Pulmonary lymph node (tissue), 1 donor: ENCODE results near the gene NPIPA2.

GRCh38 chr16:14301184-14301805 lies 230.2 kb downstream of the MRTFB start:
- PRO-cap: unidirectional peak, plus-strand start at chr16:14301392

DNA sequence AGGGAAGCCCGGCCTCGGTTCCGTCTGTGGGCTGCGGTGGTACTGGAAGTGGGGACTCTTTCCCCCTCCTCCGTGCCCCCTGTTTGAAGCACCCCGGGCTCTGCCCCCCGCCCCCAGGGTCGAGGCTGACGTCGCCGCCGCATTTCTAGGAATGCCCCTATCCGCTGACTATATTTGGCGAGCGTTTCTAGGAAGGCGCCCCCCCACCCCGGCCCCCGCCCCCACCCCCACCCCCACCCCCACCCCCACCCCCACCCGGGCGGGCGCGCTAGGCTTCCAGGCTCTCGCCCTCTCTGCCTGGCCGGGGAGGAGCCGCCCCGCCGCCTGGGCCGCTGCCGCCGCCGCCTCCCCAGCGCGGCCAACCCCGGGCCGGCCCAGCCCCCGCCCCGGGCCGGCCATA lies 230.7 kb downstream of the MRTFB start:
- PRO-cap: bidirectional peak, plus-strand start outside the sequence, minus-strand start at position 295 of the sequence

DNA sequence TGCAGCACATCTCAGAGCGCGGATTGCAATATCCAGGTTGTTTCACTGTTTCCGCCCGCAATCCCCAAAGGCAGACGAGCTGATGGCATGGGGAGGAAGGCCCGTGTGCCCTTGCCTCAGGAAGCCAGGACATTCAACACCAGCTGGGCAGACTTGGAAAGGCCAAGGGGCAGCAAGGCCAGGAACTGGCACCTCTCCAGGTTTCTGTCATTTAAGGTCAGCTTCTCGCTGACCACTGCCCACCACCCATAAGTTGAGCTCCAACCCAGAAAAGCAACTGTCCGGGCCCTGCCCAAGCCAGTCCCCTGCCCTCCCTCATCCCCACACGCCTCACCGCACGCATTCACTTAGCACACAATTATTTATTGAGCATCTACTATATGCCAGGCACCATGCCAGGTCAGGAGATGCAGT lies 274.7 kb downstream of the MRTFB start:
- PRO-cap: no peak

DNA sequence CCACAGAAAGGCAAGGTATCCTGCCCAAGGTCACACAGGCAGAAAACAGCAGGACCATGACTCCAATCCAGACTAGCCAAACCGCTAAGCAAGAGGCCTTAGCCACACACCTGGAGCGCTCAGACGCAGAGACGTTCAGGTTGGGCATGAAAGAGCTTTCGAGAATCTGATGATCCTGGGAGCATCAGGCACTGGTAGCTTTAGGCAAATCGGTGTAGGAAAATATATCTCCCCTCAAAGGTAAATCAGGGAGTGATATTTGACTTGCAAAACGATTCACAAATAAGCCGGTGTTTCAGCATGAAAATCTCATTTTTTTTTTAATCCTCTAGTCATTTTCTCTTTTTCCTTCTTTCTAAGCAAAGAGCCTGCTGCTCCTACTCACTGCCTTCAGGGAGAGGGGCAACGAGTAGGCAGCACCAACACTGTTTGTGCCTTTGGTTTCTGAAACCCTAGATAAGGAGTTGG lies 279.0 kb downstream of the MRTFB start:
- PRO-cap: unidirectional peak, minus-strand start at position 200 of the sequence

GRCh38 chr16:14405388-14406091 lies 224.5 kb downstream of the PARN start:
- PRO-cap: no peak

GRCh38 chr16:14490193-14490851 lies 139.7 kb downstream of the PARN start:
- PRO-cap: no peak

GRCh38 chr16:14635406-14636090 lies 2.8 kb downstream of the BFAR start:
- PRO-cap: no peak

DNA sequence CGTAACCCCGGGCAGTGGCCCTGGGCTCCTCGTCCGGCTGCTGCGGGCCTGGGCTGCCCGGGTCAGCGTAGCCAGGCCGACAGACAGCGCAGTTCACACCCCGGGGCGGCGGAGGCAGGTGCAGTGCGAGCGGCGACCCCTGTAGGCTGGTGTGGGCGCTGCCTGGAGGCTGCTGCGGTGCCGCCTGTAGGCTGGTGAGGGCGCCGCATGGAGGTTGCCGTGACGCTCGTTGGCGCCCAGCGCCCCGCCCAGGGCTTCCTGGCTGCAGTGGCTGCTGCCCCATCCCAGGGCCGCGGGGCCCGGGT lies at the start of gene NPIPA2:
Gene NPIPA2 (plus strand): TSS at position 251 of the 305 bp plus-strand sequence.
- PRO-cap: no peak

DNA sequence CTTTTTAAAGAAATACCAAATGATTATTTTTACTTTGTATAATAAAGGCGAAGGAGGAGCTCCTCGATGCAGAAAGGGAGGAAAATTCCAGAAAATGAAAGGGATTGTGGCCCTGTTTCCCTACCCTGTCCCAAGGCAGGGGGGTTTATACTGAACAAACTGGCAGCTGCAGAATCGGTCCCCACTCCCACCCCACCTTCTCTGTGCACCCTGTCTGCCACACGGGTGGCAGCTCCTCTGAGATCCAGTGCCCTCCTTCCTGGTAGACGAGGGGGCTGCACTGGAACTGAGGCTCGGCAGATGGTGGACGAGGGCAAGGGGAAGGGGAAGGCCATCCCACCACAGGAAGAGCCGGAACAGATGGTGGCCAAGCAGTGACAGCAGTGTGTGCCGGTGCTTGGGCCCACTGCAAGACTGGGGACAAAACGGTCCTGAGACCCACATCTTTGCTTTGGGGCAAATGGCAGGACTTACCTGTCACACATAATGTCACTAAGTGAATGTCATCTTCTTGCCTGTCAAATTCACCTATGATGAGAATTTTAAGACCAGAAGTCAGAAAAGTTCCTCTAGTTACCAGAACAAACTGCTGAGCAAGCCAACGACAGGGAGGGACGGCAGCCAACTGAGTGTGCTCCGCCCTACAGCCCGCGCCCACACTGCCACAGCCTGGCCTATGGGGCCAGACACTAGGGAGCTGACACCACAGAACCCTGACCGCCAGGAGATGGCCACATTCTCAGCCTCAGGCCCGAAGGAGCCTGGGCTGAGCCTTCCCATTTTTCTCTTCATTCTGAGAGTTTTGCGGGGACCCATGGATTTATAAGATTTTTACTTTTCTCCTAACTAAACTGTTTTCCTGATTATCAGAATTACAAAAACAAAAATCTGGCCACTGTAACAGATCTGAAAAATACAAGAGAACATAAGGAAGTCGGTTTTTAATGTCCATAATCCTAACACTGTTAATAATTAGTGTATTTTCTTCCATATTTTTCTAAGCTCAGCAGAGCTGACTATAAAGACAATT lies 14.4 kb downstream of the NTAN1 start:
- PRO-cap: no peak

DNA sequence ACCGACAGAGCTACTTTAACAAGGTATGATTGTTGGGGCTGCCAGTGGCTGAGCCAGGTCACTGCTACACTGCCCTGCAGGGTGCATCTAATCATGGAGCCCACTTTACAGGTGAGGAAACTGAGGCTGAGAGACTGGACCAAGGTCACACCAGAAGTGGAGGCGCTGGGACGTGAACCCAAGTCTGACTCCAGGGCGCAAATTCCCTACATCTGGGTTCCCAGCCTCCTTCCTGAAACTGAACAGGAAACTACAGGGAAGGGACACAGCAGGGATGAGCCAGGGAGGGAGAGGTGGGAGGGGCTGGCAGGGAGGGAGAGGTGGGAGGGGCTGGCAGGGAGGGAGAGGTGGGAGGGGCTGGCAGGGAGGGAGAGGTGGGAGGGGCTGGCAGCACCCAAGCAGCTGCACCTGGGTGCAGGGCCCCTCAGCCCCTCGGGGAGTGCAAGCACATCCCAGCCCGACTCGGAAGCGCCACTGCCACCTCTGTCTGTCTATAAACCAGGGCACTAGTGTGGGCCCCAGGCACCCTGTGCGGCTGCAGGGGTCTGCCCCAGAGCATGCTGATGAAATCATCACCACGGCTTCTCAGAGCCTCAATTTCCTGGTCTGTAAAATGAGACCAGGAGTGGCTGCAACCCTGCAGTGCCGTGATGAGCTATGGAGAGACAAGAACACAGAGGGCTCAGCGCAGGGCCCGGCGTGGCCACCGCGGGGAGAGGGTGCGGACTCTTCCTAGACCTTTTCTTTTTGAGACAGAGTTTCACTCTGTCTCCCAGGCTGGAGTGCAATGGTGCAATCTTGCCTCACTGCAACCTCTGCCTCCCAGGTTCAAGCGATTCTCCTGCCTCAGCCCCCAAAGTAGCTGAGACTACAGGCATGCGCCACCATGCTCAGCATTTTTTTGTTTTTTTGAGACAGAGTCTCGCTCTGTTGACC lies 53.0 kb upstream of the RRN3 start:
- PRO-cap: no peak

- PRO-cap: no peak
Observed at GRCh38 chr16:15462486-15463057, 28.2 kb downstream of the BMERB1 start.

- PRO-cap: no peak
Observed at GRCh38 chr16:15493821-15494172, 59.4 kb downstream of the BMERB1 start.

- PRO-cap: no peak
Observed at GRCh38 chr16:15498851-15499238, 64.5 kb downstream of the BMERB1 start.

DNA sequence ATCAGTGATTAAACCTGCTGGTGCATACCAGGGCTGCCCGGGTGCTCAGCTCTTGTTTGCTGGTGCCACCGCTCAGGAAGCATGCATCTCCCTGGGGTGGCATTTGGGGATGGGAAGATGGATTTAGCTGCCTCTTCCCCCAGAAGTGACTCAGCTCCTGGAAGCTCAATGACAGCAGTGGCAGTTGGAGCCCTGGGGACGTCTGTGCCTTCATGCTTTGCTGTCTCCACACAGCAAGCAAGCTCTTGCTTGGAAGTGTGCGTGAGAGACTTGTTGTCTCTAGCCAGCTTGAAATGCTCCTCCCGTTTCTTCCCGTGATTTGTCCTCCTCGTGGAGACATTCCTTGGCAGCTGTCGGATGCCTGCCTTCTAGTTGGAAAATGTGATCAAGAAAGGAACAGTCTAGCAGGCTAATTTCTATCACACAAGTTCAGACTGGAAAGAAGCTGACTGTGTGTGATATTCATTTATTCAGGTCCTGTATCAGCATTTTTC lies 73.0 kb downstream of the BMERB1 start:
- PRO-cap: no peak

DNA sequence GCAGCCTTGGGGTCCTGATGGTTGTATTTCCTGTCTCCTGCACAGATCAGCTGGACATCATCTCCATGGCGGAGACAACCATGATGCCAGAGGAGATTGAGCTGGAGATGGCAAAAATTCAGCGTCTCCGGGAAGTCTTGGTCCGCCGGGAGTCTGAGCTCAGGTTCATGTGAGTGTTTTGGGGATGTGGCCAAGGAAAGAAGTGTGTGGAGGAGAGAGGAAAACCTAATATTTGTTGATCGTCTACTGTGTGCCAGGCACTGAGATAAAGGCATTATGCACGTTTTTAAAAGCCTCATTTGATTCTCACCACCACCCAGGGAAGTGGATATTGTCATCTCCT lies 80.8 kb downstream of the BMERB1 start:
- PRO-cap: no peak

DNA sequence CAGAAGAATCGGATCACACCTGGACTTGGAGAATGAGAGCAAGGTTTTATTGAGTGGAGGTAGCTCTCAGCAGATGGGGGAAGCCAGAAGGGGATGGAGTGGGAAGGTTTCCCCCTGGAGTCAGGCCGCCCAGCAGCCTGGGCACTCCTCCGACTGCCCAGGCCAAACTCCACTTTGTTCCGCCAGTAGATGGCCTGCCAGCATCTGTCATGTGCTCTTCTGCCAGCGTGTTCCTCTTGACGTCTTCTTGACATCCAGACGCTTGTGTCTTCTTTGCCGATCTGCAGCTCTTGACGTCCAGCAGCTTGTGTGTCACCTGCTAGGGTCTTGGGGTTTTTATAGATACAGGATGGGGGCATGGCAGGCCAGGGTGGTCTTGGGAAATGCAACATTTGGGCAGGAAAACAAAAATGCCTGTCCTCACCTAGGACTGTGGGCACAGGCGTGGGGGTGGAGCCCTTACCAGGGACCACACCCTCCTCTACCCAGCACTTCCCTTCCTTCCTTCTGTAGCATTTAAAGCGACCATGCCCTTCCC lies 88.7 kb downstream of the BMERB1 start:
- PRO-cap: no peak

- PRO-cap: no peak
Observed at GRCh38 chr16:15577614-15578071, 65.3 kb downstream of the MARF1 start.

DNA sequence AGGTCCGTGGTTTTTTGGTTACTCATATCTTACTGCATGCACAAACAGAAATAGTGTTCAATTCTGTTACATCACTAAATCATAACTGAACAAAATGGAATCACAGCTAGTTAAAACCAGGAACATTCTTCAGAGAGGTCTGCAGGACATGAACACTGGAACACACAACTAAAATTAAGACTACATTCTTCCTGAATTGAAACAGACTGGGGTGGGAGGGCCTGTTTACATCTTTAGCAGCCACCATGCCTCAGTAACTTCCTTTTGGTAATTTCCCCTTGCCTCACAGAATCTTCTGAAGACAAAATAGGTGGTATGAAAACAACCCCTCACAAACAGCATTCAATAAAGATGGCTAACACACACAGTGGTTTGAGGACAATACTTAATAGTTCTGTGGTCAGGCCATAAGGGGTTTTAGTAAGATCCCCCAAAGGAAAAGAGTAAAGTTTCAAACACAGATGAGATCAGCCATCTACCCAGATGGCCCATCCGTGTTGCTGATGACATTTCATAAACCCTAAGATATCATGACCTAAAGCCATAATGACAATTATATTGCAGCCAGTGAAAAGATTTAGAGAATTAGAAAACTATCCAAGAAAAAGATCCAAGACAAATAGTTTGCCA lies 6.5 kb downstream of the MARF1 start:
- PRO-cap: bidirectional peak, plus-strand start at position 334 of the sequence, minus-strand start at position 170 of the sequence

GRCh38 chr16:15660527-15661017 lies 10.5 kb downstream of the NDE1 start:
- PRO-cap: no peak

DNA sequence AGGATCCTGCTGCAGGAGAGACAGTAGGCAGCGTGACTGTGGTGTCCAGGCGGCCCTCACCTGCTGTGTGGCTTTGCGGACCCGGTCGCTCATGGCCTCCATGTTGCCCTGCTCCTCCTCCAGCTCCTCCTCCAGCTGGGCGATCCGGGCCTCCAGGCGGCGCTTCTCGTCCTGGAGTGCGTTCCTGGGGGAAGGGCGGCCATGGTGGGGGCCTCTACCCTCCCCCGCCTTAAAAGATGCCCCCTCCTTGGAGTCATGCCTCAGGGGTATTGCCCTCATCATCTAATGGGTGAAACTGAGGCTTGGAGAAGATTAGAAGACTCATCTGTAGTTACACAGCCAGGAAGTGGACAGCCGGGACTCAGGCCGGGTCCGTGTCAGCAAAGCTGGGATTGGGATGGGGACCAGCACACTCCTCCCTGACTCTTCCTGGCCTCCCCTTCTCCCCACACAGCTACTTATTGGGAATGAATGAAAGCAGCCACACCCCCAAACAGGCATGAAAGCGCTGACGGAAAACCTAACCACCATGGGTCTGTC lies 68.3 kb downstream of the NDE1 start:
- PRO-cap: no peak